GM23248 (cell line): ENCODE results near the gene PRKCE.

- RAMPAGE, long total RNA: no peak
Observed at GRCh38 chr2:45651409-45652474, at the start of gene PRKCE. Gene PRKCE (plus strand): TSS chr2:45651675.

DNA sequence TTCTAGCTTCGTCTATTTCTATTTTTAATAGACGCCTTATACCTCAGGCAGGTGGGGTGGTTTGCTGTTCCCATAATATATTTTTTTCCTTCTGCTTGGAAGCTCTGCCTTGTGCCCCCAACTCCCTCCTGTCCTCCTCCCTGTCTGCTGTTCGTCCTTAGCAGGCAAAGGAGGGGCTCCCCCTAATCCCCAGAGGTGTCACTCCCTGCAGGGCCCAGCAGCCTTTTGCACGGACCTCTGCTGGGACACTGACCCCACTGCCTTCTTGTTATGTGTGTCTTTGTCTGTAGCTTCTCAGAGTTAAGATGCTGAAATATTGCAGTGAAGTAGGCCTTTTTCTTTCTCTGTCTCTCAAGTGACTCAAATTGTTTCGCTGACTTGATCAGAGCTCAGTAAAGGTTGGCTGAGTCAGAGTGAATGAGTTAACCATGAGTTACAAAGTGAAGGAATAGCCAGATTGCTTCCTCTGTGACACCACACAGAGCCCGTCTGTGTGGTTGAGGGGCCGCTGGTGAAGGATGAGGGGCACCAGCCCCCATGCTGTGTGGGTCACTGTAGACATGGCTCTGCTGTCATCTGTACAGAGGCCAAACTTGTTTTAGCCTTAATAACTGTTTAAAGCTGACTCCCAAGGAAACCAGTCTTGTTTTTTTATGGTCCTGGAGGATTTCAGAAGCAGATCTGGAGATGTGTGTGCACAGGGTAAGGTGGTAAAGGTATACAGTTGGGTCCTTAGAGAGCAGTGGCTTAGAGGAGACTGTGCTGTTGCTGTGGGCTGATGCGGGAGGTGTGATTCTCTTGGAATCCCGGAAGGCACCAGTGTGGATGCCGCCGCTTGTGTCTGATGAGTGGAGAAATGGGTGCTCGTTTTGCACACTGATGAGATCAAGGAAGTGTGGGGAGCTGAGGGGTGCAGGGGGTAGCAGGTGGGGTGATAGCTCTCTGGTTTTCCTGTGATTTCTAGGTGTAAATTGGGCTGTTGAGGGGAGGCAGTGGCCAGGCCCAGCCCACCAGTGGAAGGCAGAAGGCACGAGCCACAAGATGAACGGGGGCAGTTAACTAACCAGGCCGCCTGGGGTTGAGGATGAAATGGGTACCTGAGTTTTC, 47.9 kb downstream of the PRKCE start:
- RAMPAGE, long total RNA: no peak

GRCh38 chr2:46049840-46050571, 247.2 kb upstream of the EPAS1 start:
- RAMPAGE, long total RNA: no peak

- RAMPAGE, long total RNA: no peak
Observed at GRCh38 chr2:46142501-46143237, 154.5 kb upstream of the EPAS1 start.

- RAMPAGE, long total RNA: no peak
Observed at GRCh38 chr2:46304612-46305136, 7.5 kb downstream of the EPAS1 start.

DNA sequence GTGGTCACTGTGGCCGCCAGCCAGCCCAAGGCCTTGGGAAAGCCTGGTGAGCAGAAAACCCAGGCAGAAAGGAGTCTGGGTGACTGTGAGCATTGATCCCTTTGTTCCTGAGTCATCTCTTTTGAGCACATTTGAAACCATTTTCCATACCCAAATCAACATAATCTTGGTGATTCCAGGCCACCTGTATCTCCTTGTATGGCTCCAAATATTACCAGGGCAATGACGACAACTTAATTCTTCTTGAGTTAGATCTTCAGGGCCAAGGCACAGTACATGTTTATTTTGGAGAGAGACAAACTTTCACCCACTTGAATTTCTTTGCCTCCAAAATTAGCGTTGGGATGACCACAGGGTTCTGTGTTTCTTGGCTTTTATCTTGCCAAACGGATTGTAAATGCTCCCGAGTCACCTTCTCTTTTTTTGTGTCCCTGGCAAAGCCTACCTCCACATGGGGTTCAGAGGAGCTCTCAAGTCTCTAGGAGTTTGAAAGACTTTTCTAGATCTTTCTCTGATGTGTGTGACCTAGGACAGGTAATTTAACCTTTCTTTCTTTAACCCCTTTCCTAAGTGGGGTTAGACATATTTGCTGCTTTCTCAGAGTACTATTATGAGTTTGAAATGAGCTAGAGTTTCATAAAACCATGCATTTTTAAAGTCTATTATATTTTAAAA, 14.7 kb downstream of the EPAS1 start:
- RAMPAGE, long total RNA: no peak

GRCh38 chr2:46363917-46364209, 66.7 kb downstream of the EPAS1 start:
- RAMPAGE, long total RNA: no peak

GRCh38 chr2:46375391-46375637, 78.1 kb downstream of the EPAS1 start:
- RAMPAGE, long total RNA: no peak

- RAMPAGE, long total RNA: no peak
Observed at GRCh38 chr2:46384788-46385589, 87.8 kb downstream of the EPAS1 start.

DNA sequence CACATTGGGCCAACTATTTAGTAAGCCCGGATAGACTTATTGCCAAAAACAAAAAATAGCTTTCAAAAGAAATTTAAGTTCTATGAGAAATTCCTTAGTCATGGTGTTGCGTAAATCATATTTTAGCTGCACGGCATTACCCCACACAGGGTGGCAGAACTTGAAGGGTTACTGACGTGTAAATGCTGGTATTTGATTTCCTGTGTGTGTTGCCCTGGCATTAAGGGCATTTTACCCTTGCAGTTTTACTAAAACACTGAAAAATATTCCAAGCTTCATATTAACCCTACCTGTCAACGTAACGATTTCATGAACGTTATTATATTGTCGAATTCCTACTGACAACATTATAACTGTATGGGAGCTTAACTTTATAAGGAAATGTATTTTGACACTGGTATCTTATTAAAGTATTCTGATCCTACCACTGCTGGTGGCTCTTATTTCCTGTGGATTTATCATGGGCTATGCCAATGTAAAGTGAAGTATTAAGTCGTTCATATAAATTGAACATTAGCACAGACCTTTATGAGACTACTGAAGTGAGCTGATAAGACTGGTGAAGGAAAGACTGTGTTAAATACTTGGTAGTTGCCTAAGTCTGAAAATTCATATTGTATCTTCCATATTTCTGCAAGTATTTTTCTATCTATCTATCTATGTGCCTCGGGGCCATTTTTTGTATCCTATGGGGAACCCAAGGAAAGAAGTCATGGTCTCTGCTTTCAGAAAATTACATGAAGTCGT, 89.2 kb downstream of the EPAS1 start:
- RAMPAGE, long total RNA: no peak

DNA sequence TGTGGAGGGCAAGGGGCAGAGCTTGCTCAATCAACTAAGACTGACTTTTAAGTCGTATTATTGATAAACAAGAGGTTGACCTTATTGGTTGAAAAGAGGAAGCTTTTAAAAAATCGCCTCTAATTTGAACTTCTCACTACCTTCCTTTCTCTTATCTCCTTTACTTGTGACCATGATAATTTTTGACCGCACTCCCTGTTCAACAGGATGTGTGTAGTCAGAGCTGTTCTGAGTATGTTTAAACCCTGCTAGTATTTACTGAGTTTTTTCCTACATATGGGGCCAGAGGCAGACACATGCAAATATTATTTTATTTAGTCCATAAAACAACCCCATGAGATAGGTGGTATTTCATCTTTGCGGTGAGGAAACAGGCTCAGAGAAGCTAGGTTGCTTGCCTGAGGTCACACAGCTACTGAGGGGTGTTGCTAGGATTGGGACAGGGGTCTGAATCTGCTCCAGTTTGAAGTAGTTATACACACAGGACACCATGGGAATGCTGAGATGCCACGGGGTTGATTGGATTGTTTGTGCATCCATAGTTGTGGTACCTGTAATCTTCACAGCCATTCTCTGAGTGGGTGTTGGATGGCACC, 2.9 kb upstream of the ATP6V1E2 start:
- RAMPAGE, long total RNA: no peak

- RAMPAGE, long total RNA: no peak
Observed at GRCh38 chr2:46642008-46642991, 25.3 kb downstream of the CRIPT start.

GRCh38 chr2:46719508-46720118, 20.5 kb downstream of the SOCS5 start:
- RAMPAGE, long total RNA: no peak

DNA sequence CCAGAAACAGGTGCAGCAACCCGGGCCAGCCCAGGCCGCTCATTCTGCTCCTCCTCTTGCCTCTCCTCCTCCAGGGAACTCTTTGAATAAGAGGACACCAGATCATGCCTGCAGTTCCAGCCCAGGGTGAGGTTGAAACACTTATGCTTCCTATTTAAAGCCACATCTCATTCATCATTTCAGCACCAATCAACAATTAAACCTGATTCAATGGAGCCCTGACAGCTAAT, 97.6 kb downstream of the MCFD2 start:
- RAMPAGE, long total RNA: no peak

GRCh38 chr2:46818336-46818734, 97.3 kb downstream of the MCFD2 start:
- RAMPAGE, long total RNA: no peak

- RAMPAGE, long total RNA: no peak
Observed at GRCh38 chr2:46861959-46862466, 53.6 kb downstream of the MCFD2 start.

DNA sequence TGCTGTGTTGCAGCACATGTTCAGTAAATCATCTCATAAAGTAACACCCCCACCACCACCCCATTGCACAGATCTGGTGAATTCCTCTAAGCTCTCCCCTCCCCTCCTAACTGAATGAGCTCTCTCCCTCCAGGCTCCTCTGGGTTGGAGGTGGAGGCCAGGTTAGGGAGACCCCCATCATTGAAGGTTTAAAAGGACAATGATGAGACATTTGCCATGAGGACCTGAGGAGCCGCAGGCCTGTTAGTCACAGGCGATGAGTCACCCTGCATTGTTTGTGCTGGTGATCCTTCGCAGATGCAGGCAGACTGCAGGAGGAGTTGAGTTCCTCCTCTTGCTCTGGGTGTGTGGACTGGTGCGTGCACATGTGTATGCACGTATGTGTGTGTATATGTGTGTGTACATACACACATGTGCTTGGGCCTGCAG, 42.1 kb downstream of the MCFD2 start:
- RAMPAGE, long total RNA: no peak

GRCh38 chr2:47002556-47003597, 61.9 kb downstream of the TTC7A start:
- RAMPAGE, long total RNA: no peak

- RAMPAGE, long total RNA: no peak
Observed at GRCh38 chr2:47045708-47046276, 104.8 kb downstream of the TTC7A start.

- RAMPAGE, long total RNA: no peak
Observed at GRCh38 chr2:47403769-47404208, 833 bp downstream of the MSH2 start.